Choroid plexus epithelial cell (primary cell): Measurements from ENCODE around the gene NXN.

GRCh38 chr17:230835-231370, 49.5 kb upstream of the DOC2B start:
- RRBS, result no CpG with 5 or more reads among the region's 6 CpGs

DNA sequence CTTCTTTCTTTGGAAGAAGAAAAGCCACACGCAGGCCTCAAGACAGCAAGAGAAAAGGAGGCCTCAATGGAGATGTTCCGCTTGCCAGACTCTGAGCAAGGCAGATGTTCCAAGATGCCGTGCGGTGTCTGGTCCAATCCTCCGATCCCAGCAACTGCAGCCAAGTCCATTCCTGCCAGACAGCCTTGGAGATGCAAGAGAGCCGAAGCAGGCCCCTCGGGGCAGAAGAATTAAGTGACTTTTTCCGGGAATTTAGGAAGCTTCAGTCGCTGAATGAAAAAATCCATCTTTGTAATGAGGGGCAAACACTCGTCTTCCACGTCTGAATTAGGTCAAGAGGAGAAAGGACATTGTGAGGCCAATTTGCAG, 44.8 kb downstream of the RPH3AL start:
- RRBS, result no CpG with 5 or more reads among the region's 11 CpGs

DNA sequence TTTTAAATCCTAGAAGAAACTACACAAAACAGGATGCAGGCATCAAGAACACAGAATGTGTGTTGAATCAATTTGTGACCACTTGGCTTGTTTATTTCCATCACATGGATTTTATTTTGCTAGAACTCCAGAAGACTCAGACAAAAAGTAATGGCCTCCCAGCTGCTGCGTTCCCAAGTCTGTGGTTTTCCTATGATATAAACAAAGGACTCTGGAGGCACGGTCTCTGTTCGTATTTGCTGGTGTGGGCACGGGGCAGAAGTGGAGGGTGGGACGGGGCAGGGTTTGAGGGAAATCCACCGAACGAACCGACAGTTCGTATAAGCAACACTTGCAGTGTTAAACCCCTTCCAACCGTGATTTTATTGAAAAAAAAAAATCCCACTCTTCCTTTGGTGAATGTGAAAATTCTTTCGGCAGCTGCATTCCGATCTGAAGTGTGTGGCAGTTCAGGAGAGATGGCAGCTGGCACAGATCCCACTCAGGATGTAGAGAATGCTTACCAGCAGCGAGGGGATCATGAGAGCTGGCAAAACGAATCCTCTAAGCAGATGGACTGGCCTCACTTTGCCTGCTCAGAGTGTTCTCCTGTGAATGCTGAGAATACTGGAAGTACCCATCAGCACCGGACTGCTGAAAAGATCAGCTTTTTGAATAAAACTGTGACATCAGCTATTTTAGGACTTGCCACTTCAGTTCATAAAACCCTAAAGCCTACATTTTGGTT, 139.3 kb downstream of the C17orf97 start:
- RRBS, result no CpG with 5 or more reads among the region's 15 CpGs

DNA sequence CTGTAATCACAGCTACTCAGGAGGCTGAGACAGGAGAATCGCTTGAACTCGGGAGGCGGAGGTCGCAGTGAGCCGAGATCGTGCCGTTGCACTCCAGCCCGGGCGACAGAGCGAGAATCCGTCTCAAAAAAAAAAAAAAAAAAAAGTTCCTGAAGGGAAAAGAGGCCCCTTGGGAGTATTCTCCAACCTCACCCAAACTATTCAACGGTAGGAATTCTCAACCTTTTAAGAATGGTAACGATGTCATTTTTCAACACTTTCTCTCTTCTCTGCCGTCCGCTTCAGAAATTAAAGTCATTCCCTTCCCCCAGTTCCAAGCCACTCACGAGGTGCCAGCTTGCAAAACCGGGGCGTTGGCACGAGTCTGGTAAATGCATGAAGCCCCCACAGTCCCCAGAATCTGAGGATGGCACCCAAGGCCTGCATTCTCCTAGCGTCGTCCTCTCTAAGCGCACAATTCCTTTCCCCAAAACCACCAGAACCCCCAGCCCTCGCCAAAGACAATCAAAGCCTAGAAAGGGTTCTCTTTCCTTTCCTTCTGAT, 648 bp downstream of the VPS53 start:
- RRBS, result no CpG with 5 or more reads among the region's 23 CpGs

DNA sequence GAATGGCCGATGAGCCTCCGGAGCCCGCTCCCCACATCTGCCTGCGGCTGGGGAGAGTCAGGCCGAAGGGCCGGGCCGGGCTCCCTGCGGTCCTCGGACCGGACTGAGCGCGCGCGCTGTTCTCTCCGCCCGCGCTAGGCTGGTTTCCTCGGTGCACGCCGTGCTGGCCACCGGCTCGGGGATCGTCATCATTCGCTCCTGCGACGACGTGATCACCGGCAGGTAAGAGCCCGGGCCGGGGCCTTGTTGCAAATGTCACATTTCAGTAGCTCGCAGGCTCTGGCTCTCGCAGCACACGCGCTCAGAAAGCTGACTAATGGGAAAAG, 527 bp downstream of the TLCD3A start:
- RRBS, result 1% methylated on average over 17 of the region's 34 CpGs

DNA sequence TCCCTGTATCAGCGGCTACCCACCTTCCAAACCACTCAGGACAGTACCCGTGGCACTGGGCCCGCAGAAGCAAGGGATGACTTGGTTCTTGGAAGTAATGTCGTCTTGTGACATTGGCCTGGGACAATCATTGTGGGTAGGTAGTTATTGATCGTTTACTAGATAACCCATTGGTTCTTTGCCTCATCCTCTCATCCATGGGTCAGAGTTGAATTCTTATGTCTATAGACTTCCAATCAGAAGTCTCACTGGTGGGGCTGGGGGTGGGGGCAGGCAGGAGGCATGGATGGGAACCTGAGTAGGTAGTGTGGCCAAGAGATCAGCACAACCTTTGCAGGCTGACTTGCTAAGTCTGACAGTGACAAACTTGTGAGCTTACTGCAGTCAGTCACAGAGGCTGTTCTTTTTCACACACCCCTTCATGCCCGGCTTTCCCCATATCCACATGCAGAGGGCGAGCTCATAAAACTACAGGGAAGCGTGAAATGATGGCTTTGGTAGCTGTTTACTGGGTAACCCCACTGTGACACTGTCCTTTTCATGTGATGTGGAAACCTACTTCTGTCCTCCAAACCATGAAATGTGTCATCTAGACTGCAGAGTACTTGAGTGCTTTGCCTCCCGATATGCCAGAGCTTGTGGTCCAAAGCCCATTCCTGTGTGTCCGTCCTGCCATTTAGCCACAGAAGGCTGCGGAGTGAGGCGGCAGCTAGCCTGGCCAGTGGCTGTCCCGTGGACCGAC, 9.7 kb downstream of the TLCD3A start:
- RRBS, result no CpG with 5 or more reads among the region's 14 CpGs

DNA sequence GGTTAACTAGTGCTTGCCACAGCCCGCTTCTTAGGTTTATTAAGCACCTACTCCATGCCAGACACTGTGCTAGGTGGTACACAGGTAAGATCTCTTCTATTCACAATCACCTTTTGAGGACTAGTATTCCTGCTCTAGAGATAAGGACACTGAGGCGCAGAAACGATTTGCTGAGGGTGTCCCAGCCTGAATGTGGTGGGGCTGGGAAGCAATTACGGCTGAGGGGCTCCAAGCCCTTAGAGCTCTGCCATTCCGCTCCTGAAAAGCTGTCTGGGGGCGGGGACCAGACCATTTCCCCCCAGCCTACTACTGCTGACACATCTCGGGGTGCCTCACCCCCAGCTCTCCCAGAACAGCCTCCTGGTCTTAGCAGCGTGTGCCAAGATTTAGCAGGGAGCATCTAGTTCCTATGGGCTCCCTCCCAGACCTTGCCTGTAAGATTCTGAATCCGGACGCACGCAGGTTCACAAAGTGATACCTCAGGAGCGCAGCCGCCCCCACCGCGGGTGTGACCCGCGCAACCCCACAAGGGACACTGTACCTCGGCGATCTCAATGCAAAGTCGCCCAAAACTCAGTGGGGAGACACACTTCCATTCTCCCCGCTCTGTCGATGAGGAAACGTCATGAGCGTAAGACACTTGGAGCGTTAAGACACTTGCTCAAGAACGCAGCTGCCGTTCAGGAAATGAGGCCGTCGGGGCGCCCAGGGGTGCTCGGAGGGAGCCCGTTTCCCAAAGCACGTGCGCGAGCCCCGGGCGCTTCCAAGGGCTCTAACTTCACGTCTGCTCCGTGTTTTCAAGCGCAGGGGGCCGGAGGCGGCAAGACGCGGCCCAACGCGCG, 733 bp downstream of the GEMIN4 start:
- RRBS, result 1% methylated on average over 12 of the region's 47 CpGs

GRCh38 chr17:823478-824091, 41.4 kb downstream of the MRM3 start:
- RRBS, result no CpG with 5 or more reads among the region's 14 CpGs

DNA sequence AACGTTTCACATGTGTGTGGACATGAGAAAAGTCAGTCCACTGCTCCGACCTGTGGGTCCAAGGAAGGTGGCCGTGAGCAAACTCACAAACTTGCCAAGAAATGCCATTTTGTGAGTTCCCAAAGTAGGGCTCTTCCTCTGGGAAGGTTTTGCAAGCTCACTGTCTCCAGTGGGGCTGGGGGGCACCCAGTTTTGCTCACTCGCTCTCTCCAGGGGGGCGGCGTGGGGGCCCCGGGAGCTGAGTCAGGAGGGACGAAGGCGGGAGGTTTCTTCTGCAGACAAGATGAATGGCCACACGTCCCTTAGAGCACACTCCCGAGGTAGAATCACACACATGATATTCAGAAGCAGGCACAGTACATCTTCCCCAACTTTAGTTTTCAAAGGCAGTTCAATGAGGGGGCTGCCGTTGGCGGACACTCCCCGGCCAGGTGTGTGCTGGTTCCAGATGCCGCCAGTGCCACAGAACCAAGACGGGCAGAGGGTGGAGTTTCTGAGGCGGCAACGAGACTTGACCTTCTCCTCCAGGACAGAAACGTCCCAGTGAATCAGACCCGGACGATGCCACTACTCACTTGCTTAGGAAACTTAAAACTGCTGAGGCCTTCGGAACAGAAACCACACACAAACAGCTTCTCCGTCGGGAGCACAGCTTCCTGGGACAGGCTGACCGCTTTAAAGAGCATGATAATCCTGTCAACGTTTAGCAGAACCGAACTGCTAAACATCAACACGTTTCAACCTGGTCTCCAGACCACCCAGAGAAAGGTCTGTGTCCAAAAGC, 68.5 kb downstream of the MRM3 start:
- RRBS, result no CpG with 5 or more reads among the region's 28 CpGs

GRCh38 chr17:869514-870666, 87.7 kb downstream of the MRM3 start:
- RRBS, result no CpG with 5 or more reads among the region's 32 CpGs

DNA sequence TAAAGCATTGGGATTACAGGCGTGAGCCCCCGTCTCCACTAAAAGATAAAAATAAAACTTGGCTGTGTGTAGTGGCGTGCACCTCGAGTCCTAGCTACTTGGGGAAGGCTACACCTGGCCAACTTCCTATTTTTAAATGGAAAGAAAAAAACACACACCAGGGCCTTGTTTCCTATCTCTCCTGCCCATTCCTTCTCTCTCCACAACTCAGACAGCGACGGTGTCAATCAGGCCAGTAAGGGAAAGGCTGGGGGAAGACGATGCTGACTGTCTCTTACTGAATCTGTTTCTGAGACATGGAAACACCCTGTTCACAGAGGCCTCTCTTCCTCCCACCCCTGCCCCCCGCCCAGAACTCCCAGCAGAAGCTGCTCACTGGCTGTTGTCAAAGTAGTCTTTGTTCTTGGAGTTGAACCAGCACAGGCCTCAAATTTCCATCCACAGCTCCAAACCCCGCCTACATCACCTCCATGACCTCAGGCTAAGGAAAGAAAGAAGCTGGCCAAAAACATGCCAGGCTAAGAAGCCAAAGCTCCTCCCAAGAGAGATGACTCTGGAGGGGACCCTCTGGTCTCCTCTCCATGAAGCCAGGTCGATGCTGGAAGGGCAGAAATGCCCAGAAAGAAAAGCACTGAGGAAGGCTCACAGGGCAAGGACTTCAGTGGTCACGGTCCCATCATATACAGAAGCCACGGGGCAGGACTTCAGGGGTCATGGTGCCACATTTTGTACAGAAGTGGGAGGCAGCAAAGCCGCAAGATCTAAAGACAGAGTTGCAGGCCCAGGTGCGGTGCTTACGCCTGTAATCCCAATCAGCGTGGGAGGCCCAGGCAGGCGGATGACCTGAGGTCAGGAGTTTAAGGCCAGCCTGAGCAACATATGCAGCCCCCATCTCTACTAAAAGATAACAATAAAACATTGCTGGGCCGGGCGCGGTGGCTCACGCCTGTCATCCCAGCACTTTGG, 96.3 kb downstream of the NXN start:
- RRBS, result no CpG with 5 or more reads among the region's 21 CpGs

DNA sequence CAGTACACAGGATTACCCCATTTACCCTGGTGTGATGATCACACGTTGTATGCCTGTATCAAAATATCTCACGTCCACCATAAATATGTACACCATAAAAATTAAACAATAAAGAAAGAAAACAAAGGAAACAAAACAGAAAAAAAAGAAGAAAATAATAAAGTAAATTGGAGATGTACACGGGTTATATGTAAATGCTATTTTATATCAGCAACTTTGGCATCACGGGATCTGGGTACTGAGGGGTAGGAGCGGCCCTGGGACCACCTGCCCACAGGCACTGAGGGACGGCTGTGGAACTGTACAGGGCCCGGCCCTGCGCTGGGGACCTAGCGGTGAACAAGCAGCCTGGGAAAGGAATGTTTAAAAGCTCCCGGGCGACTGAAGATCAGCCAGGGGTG, 31.4 kb downstream of the NXN start:
- RRBS, result 26% methylated on average over 5 of the region's 11 CpGs

GRCh38 chr17:979143-980540, at the start of gene NXN:
NXN (minus strand) TSS chr17:979776.
- RRBS, result 3% methylated on average over 27 of the region's 150 CpGs

DNA sequence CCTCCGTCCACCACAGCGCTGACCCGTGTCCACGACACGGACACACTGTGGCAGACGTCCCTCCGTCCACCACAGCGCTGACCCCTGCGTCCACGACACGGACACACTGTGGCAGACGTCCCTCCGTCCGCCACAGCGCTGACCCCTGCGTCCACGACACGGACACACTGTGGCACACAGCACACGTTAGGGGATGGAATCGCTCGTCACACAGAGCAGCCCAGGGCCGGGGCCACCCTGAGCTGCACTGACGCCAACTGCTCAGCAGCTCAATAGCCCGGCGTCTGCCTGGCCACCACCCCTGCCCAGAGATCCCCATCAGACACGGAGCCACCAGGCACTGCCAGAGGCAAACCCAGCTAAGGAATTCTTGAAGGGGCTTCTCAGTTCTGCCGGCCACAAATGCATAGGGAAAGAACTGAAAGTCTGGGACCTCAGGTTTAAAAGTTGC, 32.9 kb downstream of the TIMM22 start:
- RRBS, result 87% methylated on average over 3 of the region's 27 CpGs

DNA sequence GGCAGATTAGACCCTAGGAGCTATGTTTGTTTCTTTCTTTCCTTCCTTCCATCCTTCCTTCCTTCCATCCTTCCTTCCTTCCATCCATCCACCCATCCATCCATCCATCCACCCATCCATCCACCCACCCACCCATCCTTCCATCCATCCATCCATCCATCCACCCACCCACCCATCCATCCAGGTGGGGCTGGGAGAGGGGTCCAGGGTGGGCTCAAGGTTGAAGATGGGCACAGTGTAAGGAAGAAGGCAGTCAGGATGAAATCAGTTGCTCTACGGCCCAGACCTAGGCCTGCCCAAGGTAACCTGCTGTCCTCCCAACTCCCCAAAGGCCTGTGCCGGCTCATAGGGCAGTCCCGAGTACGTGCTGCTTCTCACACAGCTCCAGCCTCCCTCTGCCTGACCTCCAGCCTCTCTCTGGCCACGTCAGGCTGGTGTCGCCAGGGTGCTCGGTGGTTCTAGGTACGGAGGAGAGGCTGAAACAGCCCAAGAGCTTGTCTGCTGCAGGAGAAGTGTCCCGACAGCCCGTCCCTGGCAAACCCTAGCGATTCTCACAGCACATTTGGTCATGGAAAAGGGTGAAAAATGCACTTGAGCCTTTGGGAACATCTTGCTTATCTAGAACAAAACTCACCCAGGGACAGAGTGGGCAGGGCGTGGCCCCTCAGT, 40.2 kb downstream of the TIMM22 start:
- RRBS, result no CpG with 5 or more reads among the region's 12 CpGs

GRCh38 chr17:1078619-1079419, 81.9 kb downstream of the TIMM22 start:
- RRBS, result 35% methylated on average over 6 of the region's 48 CpGs

DNA sequence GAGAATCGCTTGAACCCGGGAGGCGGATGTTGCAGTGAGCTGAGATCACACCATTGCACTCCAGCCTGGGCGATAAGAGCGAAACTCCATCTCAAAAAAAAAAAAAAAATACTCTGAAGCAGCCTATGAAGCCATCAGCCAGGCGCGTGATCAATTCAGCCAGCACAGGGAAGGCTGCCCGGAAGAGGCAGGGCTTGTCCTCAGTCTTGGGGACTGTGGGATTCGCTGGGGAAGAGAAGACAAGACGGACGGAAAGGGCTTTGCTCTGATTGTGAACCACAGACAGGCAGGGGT, 37.3 kb downstream of the ABR start:
- RRBS, result no CpG with 5 or more reads among the region's 11 CpGs

DNA sequence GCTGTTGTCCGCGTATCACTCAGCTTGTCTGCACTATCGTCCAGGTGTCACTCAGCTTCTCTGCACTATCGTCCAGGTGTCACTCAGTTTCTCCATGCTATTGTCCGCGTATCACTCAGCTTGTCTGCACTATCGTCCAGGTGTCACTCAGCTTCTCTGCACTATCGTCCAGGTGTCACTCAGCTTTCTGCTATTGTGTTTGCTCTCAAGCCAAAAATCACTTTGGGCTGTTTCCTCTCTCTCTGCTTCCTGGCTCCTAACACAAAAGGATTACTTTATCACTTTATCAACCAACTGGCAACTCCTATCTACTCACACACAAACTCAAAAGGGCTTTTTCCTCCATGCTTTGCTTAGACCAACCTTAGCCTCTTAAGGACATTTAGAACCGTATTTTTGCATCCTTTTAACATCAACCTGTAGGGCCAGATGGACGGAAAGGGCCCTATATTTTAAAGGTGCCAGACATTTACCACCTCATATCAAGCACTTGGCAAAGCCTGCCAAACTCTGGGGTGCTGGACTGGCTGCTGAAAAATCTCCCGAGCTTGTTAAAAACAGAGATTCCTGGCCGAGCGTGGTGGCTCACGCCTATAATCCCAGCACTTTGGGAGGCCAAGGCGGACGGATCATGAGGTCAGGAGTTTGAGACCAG, 30.8 kb upstream of the ABR start:
- RRBS, result no CpG with 5 or more reads among the region's 16 CpGs

GRCh38 chr17:1298573-1299066, 19.2 kb downstream of the TRARG1 start:
- RRBS, result no CpG with 5 or more reads among the region's 25 CpGs

- RRBS, result 80% methylated on average over 1 of the region's 15 CpGs
These were observed 3.3 kb downstream of the YWHAE start for GRCh38 chr17:1396638-1397110.